HT1080 (cell line): ENCODE measurements around the genes ST6GALNAC4, SLC25A25, LCN2 and SLC27A4.

RAMPAGE:
- cytosol, long total RNA: no peak
- long total RNA: no peak
- nucleus, long total RNA: no peak
Measured at GRCh38 chr9:127808809-127809471, 6.3 kb downstream of the FPGS start.

DNA sequence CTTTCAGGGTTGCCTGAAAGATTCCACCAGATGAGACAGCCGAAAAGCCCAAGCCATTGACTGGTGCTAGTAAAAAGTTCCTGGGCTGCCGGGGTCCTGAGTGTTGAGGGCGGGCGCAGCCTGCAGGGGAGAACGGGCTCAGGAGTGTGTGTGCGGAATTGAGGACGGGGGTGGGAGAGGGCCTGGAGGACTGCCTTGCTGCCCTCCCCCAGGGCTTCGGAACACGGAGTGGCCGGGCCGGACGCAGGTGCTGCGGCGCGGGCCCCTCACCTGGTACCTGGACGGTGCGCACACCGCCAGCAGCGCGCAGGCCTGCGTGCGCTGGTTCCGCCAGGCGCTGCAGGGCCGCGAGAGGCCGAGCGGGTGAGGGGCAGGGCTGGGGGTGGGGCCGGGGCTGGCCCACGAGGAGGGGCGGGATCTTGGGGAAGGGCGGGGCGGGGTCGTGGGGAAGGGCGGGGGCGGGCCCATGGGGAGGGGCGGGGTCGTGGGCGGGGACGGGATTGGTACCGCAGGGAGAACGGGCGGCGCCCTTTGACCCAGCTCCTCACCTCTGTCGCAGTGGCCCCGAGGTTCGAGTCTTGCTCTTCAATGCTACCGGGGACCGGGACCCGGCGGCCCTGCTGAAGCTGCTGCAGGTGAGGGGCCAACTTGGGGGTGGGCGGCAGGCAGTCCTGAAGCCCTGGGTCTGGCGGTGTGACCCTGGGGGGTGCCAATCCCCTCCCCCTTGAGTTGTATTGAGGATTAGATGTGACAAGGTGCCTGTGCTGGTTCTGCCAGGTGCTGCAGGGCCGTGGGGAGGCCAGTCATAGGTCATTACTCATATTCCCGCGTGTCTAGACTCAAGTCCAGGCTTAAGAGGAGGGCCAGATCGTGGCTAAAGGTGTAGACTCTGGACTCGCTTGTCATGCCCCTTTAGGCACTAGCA is 7.1 kb downstream of the FPGS start:
RAMPAGE:
- cytosol, long total RNA: no peak
- long total RNA: no peak
- nucleus, long total RNA: no peak

DNA sequence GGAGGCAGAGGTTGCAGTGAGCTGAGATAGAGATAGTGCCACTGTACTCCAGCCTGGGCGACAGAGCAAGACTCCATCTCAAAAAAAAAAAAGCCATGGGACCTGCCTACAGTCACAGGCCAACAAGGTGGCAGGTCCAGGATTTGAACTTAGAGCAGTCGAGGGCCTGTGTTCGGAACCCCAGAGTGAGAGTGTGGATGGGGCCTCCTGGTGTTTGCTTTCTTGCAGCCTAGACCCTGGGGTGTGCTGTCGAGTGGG is 11.8 kb downstream of the FPGS start:
RAMPAGE:
- cytosol, long total RNA: no peak
- long total RNA: no peak
- nucleus, long total RNA: no peak

GRCh38 chr9:127816279-127816738 is 13.6 kb downstream of the FPGS start:
RAMPAGE:
- cytosol, long total RNA: no peak
- long total RNA: no peak
- nucleus, long total RNA: no peak

RAMPAGE:
- cytosol, long total RNA: no peak
- long total RNA: no peak
- nucleus, long total RNA: no peak
Measured at GRCh38 chr9:127882527-127882945, 5.1 kb upstream of the AK1 start.

DNA sequence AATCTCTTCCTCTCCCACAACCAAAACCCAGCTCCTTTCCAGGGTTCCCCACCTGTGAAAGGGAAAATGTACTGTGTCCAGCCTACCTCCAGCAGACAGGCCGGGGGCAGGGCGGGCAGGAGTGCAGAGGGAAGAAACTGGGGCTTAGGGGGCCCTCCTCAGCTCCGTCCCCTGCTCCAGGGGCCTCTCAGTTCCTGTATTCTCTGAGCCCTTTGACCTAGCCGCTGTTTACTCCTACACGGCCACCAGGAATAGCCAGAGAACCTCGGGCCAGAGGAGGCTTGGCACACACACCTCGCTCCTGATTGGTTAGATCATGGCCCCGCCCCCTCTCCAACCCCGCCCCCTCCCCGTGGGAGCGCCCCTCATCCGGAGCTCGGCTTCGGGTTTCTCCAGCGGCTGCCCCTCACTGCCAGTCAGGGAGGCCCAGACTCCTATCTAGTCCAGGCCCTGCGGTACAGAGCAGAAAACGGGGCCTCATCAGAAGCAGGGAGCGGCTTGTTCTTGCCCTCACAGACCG is 2.2 kb downstream of the ST6GALNAC6 start:
RAMPAGE:
- cytosol, long total RNA: no peak
- long total RNA: no peak
- nucleus, long total RNA: no peak

RAMPAGE:
- cytosol, long total RNA: no peak
- long total RNA: no peak
- nucleus, long total RNA: no peak
Measured at GRCh38 chr9:127898351-127898732, 1.1 kb downstream of the ST6GALNAC6 start.

RAMPAGE:
- cytosol, long total RNA: start-site peak on the minus strand at chr9:127916996-127917031, 32 and 56 reads in 2 replicates
- long total RNA: start-site peak on the minus strand at chr9:127916982-127917014, 21 reads
- nucleus, long total RNA: no peak
Measured at GRCh38 chr9:127916528-127917614, at the start of gene ST6GALNAC4. Gene ST6GALNAC4, minus strand, starts transcription at chr9:127917041.

DNA sequence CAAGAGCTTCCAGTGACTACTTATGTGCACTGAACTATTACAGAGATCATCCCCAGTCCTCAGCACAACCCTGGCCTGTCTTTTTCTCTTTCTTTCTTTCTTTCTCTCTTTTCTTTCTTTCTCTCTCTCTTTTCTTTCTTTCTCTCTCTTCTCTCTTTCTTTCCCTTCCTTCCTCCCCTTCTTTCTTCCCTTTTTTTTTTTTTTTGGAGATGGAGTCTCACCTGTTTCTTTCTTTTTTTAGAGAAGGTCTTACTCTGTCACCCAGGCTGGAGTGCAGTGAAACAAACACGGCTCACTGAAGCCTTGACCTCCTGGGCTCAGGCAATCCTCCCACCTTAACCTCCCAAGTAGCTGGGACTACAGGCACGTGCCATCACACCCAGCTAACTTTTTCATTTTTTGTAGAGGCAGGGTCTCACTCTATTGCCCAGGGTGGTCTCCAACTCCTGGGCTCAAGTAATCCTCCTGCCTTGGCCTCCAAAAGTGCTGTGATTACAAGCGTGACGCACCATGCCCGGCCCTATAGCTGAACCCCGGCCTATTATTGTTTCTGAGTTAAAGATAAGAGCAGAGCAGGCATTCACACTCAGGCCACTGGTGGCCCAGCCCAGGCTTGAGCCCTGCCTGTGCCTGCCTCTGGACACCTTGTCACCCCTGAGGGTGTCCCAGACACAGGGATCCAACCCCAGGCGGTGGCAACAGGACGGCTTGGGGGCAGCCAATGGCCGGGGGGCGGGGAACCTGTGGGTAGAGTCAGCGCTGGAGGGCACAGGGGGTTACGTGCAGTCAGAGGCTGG is 4.3 kb downstream of the PIP5KL1 start:
RAMPAGE:
- cytosol, long total RNA: no peak
- long total RNA: no peak
- nucleus, long total RNA: no peak

DNA sequence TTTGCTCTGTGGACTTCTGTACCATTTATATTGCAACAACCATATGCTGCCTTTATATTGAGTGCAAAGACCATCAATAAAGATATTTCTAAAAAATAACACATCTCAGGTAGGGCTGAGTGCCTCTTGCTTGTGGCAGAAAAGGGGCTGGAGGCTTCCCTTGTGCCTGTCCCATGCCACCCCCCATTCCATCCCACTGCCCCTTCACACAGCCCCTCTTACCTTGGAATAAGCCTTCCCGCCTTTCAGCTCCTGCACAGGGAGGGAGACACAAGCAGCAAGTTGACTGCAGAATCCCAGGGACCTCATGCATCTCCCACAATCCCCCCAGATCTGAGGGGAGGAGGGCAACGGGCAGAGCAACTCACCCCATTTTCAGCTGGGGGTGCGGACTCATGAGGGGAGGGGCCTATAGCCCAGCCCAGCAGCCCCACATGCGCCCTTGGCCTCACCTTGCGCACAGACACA is 15.7 kb upstream of the DPM2 start:
RAMPAGE:
- cytosol, long total RNA: no peak
- long total RNA: no peak
- nucleus, long total RNA: no peak

RAMPAGE:
- cytosol, long total RNA: no peak
- long total RNA: no peak
- nucleus, long total RNA: no peak
Measured at GRCh38 chr9:127955175-127955841, 17.7 kb upstream of the DPM2 start.

RAMPAGE:
- cytosol, long total RNA: no peak
- long total RNA: no peak
- nucleus, long total RNA: no peak
Measured at GRCh38 chr9:127955842-127956295, 18.2 kb upstream of the DPM2 start.

GRCh38 chr9:128068047-128068957 is at the start of gene SLC25A25:
Gene SLC25A25, plus strand, starts transcription at chr9:128068232.
RAMPAGE:
- cytosol, long total RNA: no peak
- long total RNA: no peak
- nucleus, long total RNA: no peak

DNA sequence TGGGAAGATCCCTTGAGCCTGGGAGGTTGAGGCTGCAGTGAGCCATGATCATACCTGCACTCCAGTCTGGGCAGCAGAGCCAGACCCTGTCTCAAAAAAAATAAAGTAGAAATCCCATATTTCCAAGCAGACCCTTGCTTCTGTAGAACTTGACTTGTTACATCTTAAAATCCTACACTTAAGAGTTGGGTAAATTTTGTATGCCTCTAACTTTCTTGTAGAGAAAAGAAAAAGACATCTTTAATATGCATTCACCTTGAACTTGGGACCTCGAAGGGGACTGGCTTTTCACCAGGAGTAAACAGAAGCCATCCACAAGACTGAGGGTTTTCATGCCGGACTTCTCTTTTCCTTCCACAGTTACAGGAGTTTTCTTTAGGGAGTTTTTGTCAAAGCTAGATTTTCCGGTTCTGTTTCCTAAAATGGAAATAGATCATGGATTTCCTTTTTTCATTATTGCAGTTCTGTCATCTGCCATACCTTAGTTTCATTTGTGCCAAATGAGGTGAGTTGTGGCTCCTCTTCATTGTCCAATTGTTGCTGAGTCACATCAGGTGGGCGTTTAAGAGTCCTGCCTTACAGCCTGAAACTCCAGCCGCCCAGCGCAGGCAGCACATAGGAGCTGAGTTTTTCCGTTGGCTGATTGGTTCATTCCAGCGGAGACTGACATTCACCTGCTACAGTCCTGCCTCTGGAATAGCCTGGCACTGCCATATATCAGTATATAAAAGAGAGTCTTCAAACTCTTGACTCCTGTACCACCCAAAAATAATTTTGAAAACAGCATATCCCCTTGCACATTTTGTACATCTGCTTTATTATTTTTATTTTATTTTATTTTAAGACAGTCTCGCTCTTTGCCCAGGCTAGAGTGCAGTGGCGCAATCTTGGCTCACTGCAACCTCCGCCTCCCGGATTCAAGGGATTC is 14.1 kb downstream of the SLC25A25 start:
RAMPAGE:
- cytosol, long total RNA: no peak
- long total RNA: no peak
- nucleus, long total RNA: no peak

DNA sequence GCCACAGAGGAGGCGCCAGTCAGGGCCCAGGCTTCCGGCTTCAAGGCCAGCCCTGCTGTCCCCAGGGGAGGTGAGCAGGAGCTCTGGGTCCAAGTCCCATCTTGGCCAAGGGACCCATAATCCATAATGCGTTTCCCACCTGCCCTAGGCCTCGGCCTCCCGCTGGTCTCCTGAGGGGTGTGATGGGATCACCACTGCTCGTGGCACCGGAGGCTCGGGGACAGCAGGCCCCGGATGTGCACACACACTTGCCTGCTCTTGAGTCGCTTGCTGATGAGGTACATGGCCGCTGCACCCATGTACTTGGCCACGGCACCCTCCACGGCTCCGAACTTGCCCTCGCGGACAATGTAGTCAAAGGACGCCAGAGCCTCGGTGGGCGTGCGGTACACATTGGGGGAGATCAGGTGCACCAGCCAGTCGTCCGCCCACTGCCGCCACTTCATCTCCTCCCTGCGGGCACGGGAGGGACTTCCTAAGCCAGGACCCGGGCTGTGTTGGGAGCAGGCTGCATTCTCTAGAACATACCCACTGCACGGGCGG is 4.8 kb downstream of the PTGES2 start:
RAMPAGE:
- cytosol, long total RNA: no peak
- long total RNA: no peak
- nucleus, long total RNA: no peak

DNA sequence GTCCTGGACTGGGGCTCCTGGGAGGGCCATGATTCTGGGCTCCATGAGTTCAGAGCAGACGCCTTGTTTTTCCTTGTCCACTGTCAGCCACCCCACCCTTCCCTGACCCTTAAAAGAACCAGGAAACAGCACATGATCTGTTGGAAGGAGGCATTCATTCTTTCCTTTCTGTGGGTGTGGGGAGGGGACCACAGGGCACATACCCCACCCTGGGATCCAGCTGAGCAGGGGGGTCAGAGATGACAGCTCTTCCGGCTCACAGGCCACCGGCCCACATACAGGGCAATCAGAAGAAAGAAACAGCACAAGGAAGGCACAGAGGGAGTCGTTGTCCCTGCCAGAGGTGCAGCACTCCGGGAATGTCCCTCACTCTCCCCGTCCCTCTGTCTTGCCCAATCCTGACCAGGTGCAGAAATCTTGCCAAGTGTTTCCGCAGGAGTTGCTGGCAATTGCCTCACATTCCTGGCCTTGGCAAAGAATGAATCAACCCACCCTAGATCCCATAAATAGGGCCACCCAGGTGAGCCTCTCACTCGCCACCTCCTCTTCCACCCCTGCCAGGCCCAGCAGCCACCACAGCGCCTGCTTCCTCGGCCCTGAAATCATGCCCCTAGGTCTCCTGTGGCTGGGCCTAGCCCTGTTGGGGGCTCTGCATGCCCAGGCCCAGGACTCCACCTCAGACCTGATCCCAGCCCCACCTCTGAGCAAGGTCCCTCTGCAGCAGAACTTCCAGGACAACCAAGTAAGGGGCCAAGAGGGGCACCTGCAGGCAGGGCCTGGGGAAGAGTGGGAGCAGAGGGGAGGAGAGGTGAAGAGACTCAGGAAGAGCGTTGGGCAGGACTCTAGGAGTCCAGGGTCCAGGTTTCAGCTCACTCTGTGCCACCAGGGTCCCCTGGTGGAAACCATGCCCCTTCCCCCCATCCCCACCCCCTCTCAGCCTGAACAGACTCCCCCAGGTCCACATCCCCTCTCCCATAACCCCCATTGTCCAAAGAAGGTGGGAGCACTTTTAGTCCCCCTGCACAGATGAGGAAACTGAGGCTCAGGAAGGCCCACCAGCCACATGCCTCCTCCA is at the start of gene LCN2:
LCN2 (plus strand) TSS at position 532 of the 1,075 bp plus-strand sequence.
RAMPAGE:
- cytosol, long total RNA: no peak
- long total RNA: no peak
- nucleus, long total RNA: no peak

GRCh38 chr9:128161838-128162864 is 2.1 kb downstream of the BBLN start:
RAMPAGE:
- cytosol, long total RNA: no peak
- long total RNA: no peak
- nucleus, long total RNA: no peak

RAMPAGE:
- cytosol, long total RNA: no peak
- long total RNA: no peak
- nucleus, long total RNA: no peak
Measured at GRCh38 chr9:128211511-128212248, 8.5 kb downstream of the DNM1 start.

GRCh38 chr9:128321708-128322303 is 441 bp downstream of the TRUB2 start:
RAMPAGE:
- cytosol, long total RNA: no peak
- long total RNA: no peak
- nucleus, long total RNA: no peak

GRCh38 chr9:128339765-128341044 is at the start of gene SLC27A4:
Gene SLC27A4, plus strand, starts transcription at chr9:128340527.
RAMPAGE:
- cytosol, long total RNA: no peak
- long total RNA: no peak
- nucleus, long total RNA: no peak